Sternocleidomastoid (tissue), 1 donor: ENCODE measurements around a stretch of chr17.

GRCh38 chr17:76958146-76958629 is 90.0 kb downstream of the MGAT5B start:
- PRO-cap, result no peak

DNA sequence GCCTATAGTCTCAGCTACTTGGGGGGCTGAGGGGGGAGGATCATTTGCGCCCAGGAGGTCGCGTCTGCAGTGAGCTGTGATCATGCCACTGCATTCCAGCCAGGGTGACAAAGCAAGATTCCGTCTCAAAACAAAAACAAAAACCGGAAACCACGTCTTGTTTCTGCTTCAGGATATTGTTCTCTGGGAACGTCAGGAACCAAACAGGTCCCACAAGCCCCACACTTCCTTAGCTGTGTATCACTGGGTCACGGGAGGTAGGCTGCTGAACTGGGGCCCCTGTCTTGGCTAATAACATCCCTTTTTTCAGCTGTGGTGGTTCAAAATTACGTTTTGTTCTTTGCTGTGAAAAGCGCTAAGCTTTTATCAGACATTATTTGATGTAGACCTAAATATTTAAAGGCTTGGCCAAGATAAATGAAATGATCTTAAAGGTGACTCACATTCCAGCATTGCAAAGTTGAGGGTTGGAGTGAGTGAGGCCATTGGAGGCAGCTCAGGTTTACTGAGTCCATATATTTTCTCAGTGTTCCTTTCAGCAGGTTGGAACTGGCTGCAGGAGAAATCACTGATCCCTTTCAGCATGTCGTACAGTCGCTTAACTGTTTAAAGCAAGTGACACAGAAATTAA is 16.4 kb upstream of the SEC14L1 start:
- PRO-cap, result bidirectional peak, plus-strand start at position 232 of the sequence, minus-strand start at position 66 of the sequence

DNA sequence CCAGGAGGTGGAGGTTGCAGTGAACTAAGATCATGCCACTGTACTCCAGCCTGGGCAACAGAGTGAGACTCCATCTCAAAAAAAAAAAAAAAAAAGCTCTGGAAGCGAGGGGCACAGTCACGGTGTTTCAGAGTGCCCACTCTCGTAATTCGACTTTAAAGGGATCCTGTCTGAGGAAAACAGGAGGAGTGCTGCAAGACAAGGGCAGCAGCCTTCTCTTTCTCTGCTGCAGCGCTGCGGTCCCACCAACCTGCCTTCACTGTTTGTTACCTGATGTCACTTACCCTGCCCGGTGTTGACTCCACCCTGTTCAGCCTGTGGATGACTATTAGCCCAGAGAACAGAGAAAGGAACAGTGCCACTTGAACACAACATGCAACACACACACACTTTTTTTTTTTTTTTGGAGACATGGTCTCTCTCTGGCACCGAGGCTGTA is 6.9 kb upstream of the SEC14L1 start:
- PRO-cap, result no peak

DNA sequence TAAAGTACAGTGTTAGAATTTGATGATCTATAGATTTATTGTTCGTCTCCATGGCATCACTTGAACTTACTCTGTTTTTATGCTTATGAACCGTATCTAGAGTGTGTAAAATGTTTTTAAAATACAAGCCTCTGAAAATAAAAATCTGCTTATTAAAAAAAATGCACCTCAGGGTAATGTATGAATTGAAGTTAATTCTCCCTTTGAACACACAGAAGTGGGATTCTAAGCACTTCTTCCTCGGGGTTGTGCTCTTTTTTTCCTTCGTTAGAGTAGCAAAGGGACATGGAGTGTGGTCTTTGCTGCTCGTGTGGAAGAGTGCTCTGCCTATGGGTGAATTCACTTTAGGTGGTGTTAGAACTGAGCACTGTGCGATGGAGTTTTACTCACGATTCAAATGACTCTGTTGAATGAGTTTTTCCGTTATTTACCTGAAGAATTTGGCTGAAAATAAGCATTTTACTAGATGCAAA is 3.0 kb downstream of the SEC14L1 start:
- PRO-cap, result no peak

- PRO-cap, result no peak
Measured at GRCh38 chr17:77144483-77144749, 3.6 kb downstream of the SEC14L1 start.

GRCh38 chr17:77168972-77169528 is 28.3 kb downstream of the SEC14L1 start:
- PRO-cap, result no peak

DNA sequence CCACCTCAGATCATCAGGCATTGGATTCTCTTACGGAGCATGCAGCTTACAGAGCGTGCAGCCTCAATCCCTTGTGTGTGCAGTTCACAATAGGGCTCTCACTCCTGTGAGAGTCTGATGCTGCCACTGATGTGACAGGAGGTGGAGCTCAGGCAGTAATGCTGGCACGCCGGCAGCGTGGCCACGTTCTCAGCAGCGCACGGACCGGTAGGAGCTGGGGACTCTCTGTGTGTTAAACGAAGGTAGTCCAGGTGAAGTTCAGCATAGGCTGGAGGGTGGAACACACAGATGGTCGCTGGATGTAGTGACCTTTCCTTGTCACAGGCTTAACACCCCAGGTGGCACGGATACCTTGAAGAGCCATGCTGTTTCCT is 37.8 kb downstream of the SEC14L1 start:
- PRO-cap, result no peak

- PRO-cap, result no peak
Measured at GRCh38 chr17:77207548-77208298, 67.0 kb downstream of the SEC14L1 start.

GRCh38 chr17:77209073-77209850 is 68.5 kb downstream of the SEC14L1 start:
- PRO-cap, result no peak

DNA sequence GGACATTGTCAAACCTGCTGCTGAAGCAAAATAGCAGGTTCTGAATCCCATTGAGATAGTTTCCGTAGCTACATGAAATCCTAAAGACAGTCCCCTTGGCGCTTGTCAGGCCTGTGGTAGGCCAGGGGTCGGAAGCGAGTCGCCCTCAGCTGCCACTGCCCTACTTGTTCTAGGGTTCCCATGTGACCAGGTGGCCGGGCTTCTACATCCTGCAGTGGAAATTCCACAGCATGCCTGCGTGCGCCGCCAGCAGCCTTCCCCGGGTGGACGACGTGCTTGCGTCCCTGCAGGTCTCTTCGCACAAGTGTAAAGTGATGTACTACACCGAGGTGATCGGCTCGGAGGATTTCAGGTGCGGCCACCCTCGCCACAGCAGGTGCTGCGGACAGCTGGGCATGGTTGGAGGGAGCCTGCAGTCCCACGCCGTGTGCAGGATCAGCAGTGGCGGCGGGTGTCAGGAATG is 68.1 kb upstream of the SEPTIN9 start:
- PRO-cap, result no peak

GRCh38 chr17:77279591-77280306 is 1.6 kb upstream of the SEPTIN9 start:
- PRO-cap, result no peak

DNA sequence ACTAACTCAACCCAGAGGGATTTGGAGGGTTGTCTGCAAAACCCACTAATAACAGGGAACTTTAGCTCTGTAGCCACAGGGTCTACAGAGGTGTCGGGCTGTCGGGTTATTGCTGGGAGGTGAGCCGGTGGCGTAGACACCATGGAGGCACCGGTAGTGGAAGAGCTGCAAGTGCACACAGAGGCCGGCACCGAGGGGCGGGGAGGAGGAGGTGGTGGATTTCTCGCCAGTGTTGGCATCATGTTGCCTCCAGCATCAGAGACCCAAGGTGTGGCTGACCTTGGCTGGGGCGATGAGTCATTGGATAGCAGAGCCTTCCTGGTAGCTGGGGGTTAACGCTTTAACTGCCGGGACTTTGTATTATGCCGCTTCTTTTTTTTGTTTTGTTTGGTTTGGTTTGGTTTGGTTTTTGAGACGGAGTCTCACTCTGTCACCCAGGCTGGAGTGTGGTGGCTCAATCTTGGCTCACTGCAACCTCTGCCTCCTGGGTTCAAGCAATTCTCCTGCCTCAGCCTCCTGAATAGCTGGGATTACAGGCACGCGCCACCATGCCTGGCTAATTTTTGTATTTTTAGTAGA is 7.5 kb downstream of the SEPTIN9 start:
- PRO-cap, result no peak

DNA sequence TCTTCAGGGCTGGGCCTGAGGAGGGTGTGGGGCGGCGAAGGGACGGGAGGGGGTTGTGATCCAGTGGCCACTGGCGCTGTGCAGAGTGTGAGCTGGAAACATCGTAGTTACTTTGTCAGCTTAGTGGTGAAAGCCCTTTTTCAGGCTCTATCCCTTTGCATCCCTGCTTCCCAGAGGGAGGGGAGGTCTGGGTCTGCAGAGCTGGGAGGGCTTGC is 93.4 kb downstream of the SEPTIN9 start:
- PRO-cap, result no peak

- PRO-cap, result no peak
Measured at GRCh38 chr17:77375439-77376722, 94.6 kb downstream of the SEPTIN9 start.

- PRO-cap, result no peak
Measured at GRCh38 chr17:77455477-77456583, 174.5 kb downstream of the SEPTIN9 start.

GRCh38 chr17:77470927-77471666 is 189.8 kb downstream of the SEPTIN9 start:
- PRO-cap, result no peak

- PRO-cap, result no peak
Measured at GRCh38 chr17:77523635-77523960, 242.3 kb downstream of the SEPTIN9 start.

- PRO-cap, result no peak
Measured at GRCh38 chr17:77572014-77572691, 290.9 kb downstream of the SEPTIN9 start.

DNA sequence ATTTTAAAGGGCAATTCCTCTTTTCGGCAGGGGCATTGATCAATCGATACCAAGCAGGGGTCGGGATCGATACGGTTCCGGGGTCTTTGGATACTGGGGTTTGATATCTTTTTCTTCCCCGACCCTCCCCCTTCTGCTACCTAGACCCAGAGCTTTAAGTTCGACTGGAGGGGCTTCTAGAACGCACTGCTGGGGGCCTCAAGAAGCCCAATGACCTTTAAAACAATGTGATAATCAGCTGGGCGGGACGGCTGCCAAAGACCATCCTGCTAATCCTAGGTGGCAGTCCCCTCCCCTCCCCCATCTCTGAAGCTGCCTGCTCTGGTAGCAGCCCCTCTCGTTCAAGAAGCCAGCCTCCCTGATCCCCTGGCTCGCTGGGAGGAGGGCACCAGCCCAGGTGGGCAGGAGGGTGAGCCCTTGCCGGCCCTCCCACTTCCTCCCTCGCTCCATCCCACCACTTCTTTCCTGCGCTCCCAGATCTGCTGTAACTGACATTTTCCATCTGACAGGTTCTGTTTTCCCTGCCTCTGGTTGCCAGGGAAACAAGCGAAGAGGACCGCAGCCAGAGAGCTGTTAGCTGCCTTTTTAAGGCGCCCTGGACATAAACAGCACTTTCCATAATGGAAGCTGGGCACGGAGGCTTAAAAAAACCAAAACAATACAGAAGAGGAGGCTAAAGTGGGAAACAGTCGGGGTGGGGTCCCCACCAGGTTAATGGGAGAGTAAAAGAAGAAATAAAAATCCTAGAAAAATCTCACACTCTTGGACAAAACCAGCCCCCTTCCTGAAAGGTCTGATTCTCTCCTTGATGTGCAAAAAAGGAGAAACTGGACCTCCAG is 155.7 kb upstream of the TNRC6C start:
- PRO-cap, result no peak

GRCh38 chr17:77810443-77810912 is 148.0 kb upstream of the TNRC6C start:
- PRO-cap, result no peak